Melanocyte of skin (primary cell): Measurements from ENCODE around the gene CAPRIN1.

DNA sequence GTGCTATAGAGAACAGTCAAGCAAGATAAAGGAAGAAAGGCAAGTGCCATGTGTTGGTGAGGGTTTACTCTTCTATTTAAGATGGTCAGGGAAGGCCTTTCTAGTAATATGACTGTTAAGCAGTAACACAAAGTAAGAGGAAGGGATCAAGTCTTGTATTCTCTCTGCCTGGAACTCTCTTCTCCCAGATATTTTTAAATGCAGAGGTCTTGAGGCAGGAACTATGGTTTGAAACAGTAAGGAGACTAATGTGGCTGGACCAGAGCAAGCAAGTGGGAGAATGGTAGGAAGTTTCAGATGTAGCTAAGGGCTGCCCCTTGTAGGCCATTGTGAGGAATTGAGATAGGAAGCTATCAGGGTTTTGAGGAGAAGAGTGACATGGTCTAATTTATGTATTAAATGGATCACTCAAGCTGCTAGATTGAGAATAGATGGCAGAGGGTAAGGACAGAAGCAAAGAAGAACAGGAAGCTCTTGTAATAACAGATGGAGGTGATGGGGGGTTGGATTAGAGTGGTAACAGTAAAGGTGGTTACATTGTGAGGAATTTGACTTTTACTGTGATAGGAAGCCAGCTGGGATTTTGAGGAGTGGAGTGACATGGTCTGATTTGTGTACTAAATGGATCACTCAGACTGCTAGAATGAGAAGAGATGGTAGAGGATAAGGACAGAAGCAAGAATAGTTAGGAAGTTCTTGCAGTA is 55.9 kb upstream of the KIAA1549L start:
- CAGE, long polyA plus RNA, 2 experiments, result no peak in any of the 2 experiments

GRCh38 chr11:33334621-33335574 is 41.0 kb upstream of the KIAA1549L start:
- CAGE, long polyA plus RNA, 2 experiments, result no peak in any of the 2 experiments

DNA sequence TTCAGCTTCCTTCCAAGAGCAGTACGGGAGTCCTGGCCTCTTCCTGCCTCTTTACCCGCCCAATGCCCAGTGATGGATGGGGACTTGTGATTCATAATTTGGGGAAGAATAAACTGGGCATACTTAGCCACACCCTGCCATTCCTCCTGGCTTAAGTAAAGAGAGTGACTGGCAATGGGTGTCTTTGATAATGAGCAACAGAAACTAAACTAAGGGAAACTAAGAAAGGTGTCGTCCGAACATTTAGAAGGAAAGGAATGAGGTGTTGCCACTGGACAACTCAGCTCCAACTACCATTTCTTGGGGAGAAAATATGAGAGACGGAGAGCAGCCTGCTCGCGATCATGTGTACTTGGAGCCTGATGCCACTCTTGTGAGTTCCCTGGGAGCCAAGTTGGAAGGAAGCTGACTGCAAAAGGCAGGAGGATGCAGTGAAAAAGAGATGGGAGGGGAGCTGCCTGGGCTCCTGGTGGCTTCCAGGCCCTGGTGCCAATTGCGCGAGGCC is 11.3 kb downstream of the C11orf91 start:
- CAGE, long polyA plus RNA, 2 experiments, result no peak in any of the 2 experiments

- CAGE, long polyA plus RNA, 2 experiments, result no peak in any of the 2 experiments
These were observed 8.6 kb downstream of the C11orf91 start for GRCh38 chr11:33691906-33692626.

- CAGE, long polyA plus RNA, 2 experiments, result no peak in any of the 2 experiments
These were observed 15.5 kb upstream of the CD59 start for GRCh38 chr11:33751775-33751996.

DNA sequence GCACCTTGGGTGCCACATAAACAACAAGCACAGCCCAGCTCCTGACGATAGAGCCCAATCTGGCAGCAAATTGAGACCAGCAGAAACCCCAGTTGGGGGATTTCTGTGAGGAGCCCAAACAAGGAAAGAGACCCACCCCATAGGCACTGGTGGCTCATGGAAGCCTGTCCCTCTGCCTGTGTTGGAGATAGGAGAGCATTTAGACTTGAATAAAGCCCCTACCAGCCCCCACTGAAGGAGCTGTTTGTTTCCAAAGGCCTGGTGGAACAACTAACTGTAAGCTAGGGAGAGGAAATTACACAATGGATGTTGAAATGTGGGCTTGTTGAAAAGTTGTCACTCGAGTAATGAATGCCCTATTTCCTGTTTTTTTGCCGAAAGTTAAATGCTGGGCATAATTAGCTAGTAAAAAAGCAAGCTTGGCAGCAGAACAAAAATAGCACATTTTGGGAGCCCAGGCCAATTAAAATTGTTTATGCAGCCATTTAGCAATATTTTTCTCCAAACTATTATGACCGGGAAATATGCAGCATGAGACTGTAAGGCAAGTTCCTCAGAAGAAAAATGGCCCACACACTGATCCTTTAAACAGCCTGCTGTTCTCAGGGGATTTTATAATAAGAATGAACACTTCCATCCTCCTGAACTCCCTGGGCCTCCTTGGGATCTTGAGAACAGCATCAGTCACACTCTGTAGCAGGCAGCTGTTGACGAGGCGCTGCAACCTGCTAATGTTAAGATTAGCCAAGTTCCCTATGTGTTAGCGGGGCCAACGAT is 38.5 kb upstream of the LMO2 start:
- CAGE, long polyA plus RNA, 2 experiments, result no peak in any of the 2 experiments

DNA sequence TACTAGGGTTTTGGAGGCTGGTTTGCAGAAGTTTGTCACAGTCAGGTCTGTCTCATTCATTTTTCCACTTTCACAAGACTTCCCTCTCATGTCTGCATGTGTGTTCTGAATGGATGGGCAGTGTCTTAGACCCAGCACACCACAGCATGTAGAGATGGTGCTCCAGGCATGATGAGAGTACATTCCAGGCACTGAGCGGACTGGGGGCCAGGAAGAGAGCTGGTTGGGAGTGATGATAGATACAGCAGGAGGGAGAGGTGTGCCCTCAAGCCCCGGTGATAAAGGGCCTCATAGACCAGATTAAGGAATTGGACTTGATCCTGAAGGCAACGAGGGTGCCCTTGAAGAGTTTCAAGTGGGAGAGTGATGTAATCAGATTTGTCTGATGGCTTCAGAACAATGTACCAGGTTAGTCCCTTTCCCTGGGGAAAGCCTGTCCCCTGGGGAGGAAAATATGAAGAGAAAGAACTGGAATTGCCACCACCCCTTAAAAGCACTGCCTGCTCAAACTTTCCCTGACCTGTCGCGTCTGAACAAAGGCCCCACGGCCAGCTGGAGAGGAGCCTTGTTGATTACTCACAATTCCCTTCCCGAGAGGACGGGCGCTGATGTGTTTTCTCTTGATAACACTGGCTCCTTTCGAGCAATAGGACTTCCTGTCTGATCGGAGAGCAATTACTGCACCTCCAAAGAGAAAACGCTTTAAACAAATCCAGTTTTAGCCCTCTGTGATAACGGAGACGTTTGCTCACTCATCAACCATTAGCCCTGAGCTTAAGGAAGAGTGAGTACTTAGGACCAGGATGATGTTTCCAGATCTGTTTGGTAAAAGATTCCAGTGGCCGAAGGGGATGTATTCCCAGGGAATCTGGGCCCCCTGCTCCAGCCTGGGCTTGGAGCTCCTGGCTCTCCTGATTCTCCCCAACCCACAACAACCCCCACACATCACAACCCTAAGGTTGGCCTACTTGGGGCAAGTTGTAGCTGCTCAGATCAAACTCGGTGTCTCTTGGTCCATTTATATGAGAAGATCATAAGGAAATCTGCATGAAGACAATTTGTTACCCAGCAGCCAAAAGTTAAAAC is 45.3 kb upstream of the LMO2 start:
- CAGE, long polyA plus RNA, 2 experiments, result no peak in any of the 2 experiments

DNA sequence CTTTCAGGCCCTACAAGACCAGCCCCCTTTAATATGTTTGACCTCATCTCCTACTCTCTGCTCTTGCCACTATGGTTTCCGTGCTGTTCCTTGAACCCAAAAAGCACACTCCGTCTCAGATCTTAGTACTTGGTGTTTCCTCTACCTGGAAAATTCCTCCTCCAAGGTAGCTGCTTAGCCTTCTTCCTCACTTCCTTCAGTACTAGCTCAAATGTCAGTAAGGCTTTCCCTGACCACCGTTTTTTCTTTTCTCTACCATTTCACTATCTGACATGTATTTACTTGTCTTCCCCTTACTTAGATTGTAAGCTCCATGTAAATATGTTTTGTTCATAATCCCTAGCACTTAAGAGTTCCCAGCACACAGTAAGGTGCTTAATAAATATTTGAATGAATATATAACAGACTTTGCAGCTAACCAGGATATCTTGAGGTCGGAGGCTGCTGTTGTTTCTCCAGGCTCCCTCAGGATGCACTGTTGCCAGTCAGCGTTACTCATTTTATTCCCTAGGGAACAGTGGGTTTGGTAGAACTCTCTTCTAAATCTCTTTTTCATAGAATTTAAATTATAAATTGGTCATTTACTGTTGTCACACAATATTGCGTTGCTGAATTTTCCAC is 1.2 kb upstream of the CAPRIN1 start:
- CAGE, long polyA plus RNA, 2 experiments, result no peak in any of the 2 experiments

DNA sequence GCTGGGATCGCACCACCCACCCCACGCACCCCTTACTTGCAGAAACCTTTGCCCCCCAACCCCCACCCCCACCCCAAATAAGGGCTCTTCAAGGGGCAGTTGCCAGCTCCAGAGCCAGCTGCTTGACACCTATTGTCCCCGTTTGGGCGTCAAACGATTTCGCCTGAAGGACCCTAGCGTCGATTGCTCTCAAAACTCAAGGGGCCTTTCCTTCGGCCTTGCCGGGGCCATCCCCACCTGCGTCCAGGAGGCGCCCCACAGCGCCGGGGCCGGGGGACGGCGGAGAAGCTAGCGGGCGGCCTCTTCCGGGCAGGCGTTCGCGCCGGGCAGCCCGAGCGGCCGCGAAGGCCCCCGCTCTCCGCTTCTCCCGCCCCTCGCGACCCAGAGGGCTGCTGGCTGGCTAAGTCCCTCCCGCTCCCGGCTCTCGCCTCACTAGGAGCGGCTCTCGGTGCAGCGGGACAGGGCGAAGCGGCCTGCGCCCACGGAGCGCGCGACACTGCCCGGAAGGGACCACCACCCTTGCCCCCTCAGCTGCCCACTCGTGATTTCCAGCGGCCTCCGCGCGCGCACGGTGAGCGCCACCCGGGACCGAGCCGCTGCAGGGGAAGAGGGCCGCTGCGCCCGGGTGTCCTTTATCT is at the start of gene CAPRIN1:
Gene CAPRIN1 (plus strand): TSS at position 431 of the 638 bp plus-strand sequence.
- CAGE, long polyA plus RNA, 2 experiments, result no peak in any of the 2 experiments

- CAGE, long polyA plus RNA, 2 experiments, result no peak in any of the 2 experiments
These were observed 989 bp downstream of the CAPRIN1 start for GRCh38 chr11:34052678-34052761.

- CAGE, long polyA plus RNA, 2 experiments, result no peak in any of the 2 experiments
These were observed 1.7 kb downstream of the CAPRIN1 start for GRCh38 chr11:34052762-34054003.

- CAGE, long polyA plus RNA, 2 experiments, result no peak in any of the 2 experiments
These were observed 1.2 kb downstream of the ABTB2 start for GRCh38 chr11:34356350-34357337.

DNA sequence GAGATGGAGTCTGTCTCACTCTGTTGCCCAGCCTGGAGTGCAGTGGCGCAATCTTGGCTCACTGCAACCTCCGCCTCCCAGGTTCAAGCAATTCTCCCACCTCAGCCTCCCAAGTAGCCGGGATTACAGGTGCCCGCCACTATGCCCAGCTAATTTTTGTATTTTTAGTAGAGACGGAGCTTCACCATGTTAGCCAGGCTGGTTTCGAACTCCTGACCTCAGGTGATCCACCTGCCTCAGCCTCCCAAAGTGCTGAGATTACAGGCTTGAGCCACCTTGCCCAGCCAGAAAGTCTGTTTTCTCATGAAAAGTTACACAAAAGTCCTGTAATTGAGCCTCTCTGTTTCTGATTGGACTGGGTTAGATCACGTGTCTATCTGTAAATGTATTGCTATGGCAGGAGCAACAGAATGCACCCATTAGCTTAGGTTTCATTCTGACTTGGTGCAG is 22.3 kb upstream of the CAT start:
- CAGE, long polyA plus RNA, 2 experiments, result no peak in any of the 2 experiments

DNA sequence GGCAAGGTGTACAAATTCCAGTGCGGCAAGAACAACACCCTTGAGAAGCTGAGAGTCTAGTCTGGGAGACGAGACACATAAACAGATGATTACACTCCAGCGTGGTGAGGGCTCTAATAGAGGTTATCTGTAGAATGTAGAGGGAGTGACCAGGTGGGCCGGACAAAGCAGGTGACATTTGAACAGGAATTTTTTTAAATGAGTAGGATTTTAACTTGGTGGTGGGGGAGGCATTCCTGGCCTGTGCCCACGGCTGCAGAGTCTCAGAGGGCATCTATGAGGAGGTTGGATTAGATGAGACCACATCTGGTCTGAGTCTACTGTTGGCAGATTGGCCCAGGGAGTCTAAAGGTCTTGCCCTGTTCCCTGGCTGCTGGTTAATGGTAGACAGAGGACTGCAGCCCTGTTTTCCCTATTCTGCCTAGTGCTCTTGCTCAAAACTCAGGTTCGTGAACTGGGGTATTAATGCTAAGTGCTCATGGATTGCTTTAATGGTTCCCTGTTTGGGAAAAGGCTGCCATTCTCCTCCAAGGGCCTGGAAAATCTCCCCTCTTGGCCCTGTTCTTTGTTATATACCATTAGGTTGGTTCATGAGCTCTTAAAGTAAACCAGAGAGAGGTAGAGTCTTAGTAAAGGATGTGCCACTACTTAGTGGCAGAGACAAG is 1.1 kb downstream of the CAT start:
- CAGE, long polyA plus RNA, 2 experiments, result no peak in any of the 2 experiments

DNA sequence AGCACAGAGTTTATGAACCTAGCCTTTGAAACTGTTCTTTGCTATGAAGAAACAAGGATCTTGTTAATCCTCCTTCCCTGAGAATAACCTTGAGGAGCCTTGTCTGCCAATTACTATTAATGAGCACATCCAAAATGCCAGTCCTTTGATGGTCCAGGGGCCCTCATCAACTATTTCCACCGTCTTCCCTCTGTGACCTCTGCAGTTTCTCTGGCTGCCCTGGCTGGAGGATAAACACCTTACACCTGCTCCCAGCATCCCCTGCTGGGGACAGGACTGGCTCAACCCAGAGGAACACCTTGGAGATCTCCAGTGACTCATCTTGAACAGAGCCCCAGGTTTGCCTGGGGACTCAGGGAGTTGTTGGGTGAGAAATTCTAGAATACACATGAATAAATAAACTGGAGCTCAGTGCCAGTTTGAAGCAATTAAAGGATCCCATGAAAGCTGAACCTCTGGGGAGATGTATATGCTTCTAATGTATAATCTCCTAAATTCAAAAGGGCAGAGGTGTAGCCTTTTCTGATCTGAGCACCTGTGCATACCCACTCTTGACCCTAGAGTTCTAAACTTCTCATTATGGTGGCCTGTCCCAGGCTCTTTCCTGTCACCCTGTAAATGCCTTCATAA is 24.1 kb upstream of the ELF5 start:
- CAGE, long polyA plus RNA, 2 experiments, result no peak in any of the 2 experiments

GRCh38 chr11:34552457-34552769 is 38.8 kb upstream of the ELF5 start:
- CAGE, long polyA plus RNA, 2 experiments, result no peak in any of the 2 experiments

DNA sequence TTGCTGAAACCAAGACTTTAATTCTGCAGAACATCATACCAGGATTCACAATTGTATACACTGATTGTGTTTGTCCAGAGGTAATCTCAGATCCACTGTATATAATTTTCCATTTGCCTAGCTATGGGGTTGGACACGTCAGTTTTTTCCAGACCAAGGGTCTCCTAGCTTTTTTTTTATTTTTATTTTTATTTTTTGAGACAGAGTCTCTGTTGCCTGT is 48.5 kb upstream of the EHF start:
- CAGE, long polyA plus RNA, 2 experiments, result no peak in any of the 2 experiments

DNA sequence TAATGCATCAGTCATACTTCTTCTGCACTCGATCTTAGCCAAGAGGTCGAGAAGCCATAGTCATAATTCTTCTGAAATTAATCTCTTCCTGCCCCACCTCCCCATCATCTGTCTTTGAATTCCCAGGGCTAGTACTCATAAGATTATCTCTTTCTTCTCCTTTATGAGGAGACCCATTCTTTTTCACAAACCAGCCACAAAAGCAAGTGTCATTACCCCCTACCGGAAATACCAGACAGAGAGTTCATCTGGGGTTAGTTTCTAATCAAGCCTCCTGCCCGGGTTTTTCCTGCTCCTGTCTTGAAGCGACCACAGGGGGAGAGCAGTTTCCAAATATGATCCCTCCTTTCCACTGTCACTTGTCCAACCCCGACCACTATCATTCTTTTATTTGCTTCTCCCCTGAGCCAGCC is 21.3 kb upstream of the EHF start:
- CAGE, long polyA plus RNA, 2 experiments, result no peak in any of the 2 experiments

GRCh38 chr11:34601884-34602517 is 18.9 kb upstream of the EHF start:
- CAGE, long polyA plus RNA, 2 experiments, result no peak in any of the 2 experiments

DNA sequence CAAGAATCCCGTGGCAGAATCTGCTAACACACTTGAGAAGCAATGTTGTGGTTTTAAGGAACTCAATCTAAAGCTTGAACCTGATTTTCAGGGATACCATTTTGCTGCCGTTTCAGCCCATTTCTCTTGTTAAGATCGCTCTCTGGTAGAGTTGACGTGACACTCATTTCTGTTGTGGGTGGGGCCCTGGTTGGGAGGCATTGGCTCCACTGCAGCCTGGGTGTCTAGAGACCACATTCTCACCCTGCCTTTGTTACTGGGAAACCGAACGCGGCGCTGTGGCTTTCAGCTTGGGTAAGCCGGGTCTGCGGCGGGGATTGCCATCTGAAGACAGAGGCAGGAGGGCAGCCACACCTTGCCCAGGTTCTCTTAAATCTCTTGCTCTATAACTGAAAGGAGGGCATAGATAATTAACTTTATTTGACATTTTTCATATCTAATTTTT is 3.2 kb downstream of the EHF start:
- CAGE, long polyA plus RNA, 2 experiments, result no peak in any of the 2 experiments